HT1080 (cell line): ENCODE measurements around a stretch of chr9.

DNA sequence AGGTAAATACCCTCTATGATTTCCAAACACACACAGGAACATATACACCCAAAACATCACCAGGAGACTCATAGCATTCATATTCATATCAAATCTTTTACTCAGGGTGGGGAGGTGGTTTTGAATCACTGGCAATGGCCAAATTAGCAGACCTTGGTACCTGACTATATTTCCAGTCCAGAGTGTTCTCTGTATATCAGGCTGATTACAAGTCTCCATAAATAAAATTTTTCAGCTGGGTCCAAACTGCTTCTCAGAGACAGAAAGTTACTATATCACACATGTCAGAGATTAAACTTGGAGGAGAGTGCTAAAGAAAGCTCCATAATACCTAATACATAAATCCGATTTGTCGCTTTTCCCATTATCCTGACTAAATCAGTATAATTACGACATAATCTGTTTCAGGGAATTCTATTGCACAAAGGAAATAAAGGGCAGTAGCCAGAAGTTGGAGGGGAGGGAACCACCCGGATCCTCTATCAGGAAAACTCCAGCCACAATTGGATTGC is 6.9 kb upstream of the GOLGA1 start:
RAMPAGE:
- cytosol, long total RNA: no peak
- long total RNA: no peak
- nucleus, long total RNA: no peak

GRCh38 chr9:125151493-125152386 is 8.4 kb upstream of the SCAI start:
RAMPAGE:
- cytosol, long total RNA: no peak
- long total RNA: no peak
- nucleus, long total RNA: no peak

RAMPAGE:
- cytosol, long total RNA: no peak
- long total RNA: no peak
- nucleus, long total RNA: no peak
Observed at GRCh38 chr9:125343190-125343970, 81.8 kb downstream of the GAPVD1 start.

GRCh38 chr9:125759781-125760237 is 12.6 kb downstream of the PBX3 start:
RAMPAGE:
- cytosol, long total RNA: no peak
- long total RNA: no peak
- nucleus, long total RNA: no peak

DNA sequence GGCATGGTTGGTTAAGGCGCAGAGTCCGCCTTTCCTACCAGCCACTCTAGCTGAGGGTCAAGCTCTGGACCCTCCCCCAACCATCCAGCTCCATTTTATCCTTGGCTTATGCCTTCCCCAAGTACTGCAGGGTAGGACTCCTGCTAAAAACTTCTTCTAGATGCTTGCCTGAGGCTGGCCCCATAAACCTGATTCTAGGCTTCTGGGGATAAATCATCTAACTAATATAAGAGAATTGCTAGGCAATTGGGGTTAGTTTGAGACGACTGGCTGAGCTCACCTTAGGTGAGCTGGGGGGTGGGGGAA is 730 bp upstream of the MVB12B start:
RAMPAGE:
- cytosol, long total RNA: no peak
- long total RNA: no peak
- nucleus, long total RNA: no peak

DNA sequence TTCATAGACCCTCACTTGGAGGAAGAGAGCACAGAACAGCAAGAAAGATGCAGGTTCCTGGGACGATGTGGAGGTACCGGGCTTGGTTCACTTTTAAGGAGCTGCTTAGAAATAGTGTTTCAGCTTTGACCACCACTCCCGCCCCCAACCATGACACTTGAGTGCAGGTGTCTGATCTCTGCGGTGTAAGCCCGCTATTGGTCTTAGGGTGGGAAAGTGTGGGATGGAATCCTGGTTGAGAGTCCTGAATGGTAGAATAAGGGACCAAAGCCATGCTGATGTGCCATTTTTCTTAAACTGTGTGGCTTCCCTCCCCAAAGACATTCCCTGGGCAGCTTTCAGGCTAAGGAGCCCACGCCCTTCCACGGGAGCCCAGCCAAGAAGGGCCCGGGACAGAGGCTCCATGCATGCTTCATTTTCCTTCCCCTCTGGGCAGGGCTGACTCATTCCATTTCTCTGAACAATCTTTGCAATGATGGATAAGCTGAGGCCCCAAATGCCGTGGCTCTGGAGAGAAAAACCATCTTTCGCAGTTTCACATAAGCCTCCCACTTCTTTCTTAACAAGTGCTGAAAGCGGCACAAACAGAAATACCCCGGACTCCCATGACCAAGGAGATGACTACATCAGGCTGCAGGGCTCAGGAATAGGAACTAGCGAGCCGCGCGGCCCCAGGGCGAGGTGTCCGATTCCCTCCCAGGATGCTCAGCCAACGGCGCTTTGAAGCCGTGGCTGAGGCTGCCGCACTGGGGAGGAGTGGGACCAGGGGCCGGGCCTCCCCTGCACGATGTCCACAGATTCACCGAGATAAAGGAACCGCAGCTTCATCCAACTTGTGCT is 96.9 kb upstream of the LMX1B start:
RAMPAGE:
- cytosol, long total RNA: no peak
- long total RNA: no peak
- nucleus, long total RNA: no peak

DNA sequence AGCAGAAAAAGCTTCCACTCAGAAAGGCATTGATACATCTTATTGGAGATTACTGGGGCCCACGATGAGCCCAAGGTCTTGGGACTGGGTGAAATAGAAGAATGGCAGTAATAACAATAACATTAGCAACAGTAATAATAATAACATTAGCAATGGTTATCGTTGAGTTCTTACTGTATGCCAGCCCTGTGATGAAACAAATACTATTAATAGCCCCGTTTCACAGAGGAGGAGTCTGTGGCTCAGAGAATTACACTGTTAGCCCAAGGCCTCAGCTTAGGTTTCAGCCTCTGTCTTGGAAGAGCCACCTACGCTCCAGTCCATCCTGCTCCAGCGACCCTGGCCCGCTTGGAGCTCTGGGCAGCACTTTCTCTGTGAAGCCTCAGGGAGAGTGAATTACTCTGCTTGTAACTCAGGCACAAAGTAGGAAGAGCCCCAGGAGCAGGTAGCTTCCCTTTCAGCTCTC is 26.6 kb upstream of the LMX1B start:
RAMPAGE:
- cytosol, long total RNA: no peak
- long total RNA: no peak
- nucleus, long total RNA: no peak

GRCh38 chr9:126661392-126662183 is 47.9 kb downstream of the LMX1B start:
RAMPAGE:
- cytosol, long total RNA: no peak
- long total RNA: no peak
- nucleus, long total RNA: no peak

GRCh38 chr9:126673545-126674104 is 59.9 kb downstream of the LMX1B start:
RAMPAGE:
- cytosol, long total RNA: no peak
- long total RNA: no peak
- nucleus, long total RNA: no peak

DNA sequence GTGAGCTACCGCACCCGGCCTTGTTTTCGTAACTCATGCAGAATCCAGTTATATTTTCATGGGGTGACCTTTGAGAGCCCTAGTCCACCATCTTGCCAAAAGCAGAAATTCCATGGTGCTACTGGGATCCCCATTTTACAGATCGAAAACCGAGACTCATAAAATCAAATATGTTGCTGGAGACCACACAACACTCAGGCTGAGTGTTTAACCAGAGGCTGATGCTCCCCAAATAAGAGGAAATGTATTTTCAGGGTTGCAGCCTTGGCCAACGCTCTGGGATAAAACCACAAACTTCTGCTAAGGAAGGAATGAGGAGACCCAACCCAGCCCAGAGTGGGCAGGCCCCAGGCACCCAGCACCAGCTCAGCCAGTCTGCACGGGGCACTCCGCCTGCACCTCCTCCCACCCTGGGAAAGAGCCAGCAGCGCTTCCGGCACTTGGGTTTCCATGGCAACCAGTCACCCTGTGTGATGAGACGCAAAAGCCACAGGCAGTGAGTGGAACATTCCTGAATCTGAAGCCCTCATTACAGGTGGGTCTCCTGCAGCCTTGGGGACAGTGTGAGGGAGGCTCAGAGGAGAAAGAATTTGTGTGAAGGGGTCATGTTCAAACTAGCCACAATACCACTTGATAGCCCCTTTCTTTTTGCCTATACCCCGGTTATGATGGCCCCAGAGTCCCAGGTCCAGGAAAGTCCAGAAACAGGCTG is 85.3 kb upstream of the ZBTB43 start:
RAMPAGE:
- cytosol, long total RNA: no peak
- long total RNA: no peak
- nucleus, long total RNA: no peak

GRCh38 chr9:127123329-127124016 is 1.0 kb upstream of the ANGPTL2 start:
RAMPAGE:
- cytosol, long total RNA: no peak
- long total RNA: no peak
- nucleus, long total RNA: no peak

DNA sequence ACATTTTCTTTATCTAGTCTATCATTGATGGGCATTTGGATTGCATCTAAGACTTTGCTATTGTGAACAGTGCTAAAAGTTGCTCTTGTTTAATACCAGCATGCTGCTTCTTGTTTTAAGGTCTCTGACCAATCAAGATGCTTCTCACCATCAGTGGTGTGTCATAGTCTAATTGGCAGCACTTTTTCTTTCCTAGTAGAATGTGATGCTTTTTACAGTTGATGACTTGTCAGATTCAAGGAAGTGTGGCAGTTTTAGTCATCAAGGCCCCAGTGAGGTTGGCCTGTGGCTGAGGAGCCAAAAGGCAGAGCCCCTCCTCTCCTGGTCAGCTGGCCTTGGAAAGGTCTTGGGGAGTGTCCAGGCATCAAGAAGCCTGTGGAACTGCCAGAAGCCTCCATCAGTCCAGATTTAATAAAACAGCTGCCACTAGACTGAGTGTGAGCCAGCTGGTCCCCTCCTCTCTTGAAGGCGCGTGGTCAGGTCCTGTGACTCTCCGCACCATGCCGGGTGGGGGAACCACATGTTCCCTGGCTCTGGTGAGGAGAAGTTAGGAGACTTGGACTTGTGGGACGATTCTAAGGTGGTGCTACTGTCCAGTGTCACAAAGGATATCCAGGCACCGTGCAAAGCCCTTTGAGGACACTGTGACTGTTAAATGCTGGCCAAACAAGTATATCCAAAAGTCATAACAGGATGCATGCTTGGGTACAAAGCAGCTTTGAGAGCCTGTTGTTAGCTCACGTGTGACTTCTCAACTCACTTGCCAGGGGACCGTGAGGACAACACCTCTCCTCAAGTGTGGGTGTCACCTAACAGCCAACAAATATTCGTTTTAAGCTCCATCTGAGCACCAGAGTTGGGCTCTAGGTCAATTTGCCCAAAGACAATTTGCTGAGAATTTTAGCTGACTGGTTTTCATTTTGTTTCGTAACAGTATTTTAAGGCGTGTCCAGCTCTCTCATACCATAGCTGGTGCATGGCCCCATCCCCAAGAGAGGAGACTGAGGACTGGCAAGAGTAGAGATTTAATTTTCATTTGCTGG is 6.1 kb upstream of the ANGPTL2 start:
RAMPAGE:
- cytosol, long total RNA: no peak
- long total RNA: no peak
- nucleus, long total RNA: no peak

DNA sequence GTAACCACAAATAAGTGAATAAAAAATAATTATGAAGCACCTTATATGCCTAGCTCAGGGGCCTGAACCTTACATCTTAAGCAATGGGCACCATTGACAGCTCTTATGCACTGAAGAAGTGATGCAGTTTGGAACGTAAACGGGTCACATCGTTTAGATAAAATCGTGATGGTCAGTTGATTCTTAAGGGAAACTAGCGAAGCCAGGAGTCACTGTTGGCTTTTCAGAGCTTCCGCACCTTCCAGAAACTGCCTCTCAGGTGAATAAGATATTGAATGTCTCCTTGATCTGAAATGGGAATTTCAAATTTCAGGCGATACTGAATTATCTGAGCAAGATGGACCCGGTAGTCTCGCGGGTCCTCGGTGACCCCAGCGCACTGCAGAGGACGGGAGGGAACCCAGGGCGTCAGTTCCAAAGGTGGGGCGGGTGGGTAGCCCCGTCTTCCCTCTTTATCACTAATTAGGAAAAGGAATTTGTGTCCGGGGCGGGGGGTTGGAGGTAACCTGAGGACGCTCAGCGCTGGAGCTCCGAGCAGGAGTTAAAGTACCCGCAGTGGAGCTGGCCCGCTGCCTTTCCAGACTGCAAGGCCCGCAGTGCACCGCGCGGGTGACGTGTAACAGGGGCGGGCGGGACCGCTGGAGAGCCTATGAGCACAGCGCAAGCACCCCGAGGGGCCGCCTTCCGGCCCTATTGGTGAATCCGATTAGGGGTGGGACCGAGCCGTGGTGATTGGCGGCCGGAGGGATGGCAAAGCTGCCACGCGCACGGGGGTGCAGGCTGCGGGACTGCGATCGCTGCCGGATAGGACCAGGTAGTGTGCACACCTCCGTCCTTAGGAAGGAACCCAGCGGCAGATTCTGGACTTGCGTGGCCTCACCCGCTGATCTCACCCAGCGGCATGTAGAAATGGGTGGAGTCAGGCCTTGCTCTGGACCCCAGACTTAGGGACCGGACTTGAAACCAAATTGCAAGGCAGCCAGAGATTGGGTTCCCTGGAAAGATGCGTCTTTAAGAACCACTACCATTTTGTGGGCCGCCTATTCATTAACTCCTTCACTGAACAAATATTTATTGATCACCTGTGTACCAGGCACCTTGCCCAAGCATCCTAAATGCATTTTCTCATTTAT is 19.6 kb upstream of the GARNL3 start:
RAMPAGE:
- cytosol, long total RNA: no peak
- long total RNA: no peak
- nucleus, long total RNA: no peak

DNA sequence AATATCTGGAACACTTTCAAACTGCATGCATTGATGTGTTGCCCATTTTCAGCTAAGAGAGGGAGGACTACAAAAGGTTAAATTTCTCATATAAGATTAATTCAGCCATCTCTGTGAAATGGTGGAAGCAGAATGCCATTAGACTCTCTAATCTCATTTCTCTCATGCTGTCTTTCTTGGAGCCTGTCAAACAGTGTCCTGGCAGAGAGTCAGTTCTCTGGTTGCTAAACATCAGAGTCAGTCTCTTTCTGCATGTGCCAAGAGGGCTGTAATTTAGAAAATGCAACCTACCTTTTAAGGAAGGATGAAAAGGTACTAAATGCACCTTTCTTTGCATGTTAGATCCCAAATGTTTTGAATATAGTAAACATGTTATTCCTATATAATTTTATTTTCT is 888 bp upstream of the GARNL3 start:
RAMPAGE:
- cytosol, long total RNA: no peak
- long total RNA: no peak
- nucleus, long total RNA: no peak

RAMPAGE:
- cytosol, long total RNA: no peak
- long total RNA: no peak
- nucleus, long total RNA: no peak
Observed at GRCh38 chr9:127499909-127500242, 48.6 kb downstream of the LRSAM1 start.

DNA sequence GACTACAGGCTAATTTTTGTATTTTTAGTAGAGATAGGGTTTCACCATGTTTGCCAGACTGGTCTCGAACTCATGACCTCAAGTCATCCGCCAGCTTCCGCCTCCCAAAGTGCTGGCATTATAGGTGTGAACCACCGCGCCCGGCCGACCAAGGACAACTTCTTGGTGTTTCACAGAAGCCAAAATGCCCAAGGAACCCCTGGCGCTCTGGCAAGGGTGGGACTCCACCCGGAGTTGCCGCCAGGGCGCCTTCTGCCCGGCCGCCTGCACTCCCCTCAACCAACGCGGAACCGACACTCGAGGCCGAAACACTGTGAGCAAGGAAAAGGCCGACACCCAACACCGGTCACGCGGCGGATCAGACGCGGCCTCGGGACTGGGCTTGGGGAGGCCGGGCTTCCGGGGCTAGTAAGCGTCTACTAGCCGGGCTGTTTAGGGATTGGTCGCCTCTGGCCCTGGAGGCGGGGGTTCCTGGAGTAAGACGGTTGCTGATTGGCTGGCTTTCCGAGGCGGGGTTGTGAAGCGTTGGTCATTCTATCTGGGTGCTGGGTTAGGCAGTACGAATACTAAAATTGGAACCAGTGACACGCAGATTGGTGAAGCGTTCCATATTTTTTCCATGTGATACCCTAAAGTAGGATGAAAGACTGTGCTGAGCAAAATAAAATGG is 7.6 kb upstream of the CFAP157 start:
RAMPAGE:
- cytosol, long total RNA: no peak
- long total RNA: no peak
- nucleus, long total RNA: no peak

DNA sequence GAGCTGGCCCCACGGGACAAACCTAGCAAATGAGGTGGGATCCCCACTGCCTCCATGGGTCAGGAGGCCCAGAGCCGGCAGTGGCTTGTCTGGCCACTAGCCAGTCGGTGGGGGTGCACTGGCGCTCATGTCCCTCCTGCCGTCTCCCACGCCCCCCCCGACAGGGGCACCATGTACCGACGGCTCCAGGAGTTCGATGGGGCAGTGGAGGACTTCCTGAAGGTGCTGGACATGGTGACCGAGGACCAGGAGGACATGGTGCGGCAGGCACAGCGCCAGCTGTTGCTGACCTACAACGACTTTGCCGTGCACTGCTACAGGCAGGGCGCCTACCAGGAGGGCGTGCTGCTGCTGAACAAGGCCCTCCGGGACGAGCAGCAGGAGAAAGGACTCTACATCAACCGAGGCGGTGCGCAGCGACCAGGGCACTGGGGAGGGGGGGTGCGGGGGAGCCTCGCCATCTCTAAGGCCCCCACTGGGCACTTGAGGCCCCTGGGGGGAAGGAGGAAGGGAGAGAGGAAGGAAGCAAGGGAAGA is 8.1 kb downstream of the TTC16 start:
RAMPAGE:
- cytosol, long total RNA: no peak
- long total RNA: no peak
- nucleus, long total RNA: no peak

DNA sequence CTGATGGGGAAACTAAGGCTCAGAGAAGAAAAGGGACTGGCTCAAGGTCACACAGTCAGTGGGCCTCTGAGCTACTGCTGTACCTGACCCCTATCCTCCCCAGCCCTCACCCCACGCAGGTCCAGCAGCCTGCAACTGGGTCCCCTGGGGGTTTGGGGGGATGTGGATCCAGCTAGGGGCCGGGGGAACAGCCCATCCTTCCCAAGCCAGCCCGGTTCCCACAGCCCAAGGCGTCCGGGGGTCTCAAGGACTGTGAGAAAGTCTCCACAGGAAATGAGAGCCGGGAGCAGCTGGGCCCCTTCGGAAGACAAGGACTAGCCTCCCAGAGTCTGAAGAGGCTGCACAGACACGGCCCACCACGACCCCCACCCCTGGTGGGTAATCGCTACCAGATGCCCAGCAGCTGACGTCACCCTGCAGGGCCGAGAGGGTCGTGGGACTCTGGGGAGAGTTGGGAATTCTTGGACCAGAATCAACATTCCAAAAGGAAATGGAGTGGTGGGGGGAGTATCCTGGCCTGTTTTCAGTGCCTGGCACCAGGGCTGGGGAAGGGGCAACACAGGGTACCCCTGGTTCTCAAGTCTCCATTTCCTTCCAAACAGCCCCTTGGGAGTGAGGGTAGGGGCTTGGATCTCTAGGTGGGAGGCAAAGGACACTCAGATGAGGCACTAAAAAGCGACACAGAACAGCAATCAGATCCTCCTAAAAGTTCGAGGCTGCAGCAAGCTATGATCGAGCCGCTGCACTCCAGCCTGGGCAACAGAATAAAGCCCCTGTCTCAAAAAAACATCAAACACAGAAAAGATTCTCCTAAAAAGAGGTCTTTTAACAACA is 10.4 kb downstream of the SH2D3C start:
RAMPAGE:
- cytosol, long total RNA: no peak
- long total RNA: no peak
- nucleus, long total RNA: no peak

DNA sequence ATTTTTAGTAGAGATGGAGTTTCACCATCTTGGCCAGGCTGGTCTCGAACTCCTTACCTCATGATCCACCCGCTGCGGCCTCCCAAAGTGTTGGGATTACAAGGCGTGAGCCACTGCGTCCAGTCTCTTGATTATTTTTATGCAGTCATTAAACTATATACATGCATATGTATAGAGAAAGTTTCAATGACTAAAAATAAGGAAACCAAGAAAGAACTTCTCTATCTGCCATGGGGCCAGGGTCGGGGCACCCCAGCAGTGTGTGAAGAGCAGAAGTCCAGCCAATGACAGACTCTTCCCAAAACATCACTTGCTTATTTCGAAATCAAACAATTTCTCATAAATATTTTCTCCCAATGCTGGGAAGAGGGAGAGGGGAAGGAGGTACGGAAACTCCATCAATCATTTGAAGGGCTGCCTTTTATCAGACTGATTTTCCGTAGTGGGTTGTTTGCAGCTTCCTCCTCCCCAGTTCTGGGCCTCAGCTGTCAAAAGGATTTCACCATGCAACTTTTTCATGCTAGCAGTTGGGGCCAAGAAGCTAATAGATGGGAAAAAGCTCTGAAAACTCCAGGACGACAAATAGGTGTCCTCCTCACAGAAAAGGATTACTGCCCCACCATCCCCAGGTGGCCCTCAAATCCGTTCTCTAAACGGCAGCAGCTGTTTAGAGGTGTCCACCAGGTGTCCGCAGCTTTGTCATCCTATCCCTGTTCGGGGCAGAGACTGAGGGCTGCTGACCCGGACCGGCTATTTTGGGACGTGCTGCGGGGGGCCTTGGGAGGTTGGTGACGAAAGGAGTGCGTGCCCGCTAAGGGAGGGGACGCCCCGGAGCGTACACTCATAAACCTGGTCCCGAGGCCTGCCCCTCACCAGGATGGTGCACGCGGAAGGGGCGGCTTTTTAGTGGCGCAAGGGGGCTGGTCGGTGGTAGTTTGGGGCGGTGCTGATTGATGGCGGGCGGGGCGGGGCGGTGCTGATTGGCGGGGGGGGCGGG is 541 bp upstream of the FPGS start:
RAMPAGE:
- cytosol, long total RNA: no peak
- long total RNA: no peak
- nucleus, long total RNA: no peak

RAMPAGE:
- cytosol, long total RNA: no peak
- long total RNA: no peak
- nucleus, long total RNA: no peak
Observed at GRCh38 chr9:127803462-127804601, 1.1 kb downstream of the FPGS start.